Subcutaneous preadipocyte (primary cell): ENCODE measurements around the genes CCN2 and TAAR5.

GRCh38 chr6:129744687-129745060 is 34.7 kb upstream of the ARHGAP18 start:
- CAGE, long polyA plus RNA: no peak

GRCh38 chr6:130052624-130053132 is 34.3 kb downstream of the L3MBTL3 start:
- CAGE, long polyA plus RNA: no peak

- CAGE, long polyA plus RNA: no peak
Observed at GRCh38 chr6:130507425-130508000, 141.7 kb downstream of the TMEM200A start.

DNA sequence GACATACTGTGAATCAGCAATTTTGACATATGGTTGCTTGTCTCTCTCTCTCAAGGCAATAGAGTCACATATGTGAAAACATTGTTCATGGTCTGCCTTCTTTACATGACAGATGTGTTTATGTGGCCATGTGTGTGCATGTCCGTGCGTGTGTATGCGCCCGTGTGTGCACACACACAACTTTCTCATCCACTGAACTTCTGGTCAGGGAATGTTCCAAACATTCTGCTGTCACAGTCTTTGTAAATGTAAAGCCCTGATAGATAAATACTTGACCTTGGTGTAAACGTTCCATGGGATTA is 647 bp downstream of the SMLR1 start:
- CAGE, long polyA plus RNA: no peak

- CAGE, long polyA plus RNA: no peak
Observed at GRCh38 chr6:130834614-130835135, 7.5 kb downstream of the SMLR1 start.

GRCh38 chr6:130993420-130993977 is 69.5 kb downstream of the EPB41L2 start:
- CAGE, long polyA plus RNA: no peak

DNA sequence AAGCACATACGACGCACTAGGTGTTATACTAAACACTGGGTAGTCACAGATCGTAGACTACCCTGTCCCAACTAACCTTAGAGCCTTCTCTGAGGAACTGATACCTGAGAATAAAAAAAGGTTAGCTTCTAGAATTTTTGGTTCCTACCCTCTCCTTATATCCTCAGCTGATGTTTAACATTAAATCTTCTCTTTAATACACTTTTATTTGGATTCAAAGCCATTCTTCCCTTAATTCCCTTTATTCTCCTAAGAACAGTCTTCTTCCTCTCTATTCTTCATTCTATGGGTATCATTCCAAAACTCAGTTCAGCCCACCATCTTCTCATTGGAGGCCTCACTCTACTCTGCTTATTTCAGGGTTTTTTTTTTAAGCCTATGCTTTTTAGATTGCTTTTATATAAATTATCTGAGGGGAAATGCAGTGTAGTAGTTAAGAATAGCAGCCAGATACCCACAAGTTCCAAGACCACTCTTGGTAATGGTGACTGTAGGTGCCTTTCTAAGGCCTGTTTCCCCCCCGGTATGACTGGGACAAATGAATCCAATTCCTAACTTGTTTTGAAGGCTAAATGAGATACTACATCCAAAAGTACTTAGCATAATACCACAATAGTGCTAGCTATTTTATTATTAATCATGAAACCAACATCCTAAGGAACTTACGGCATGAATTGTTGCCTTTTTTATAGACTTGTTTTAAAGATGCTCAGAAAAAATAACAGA is 38.2 kb downstream of the EPB41L2 start:
- CAGE, long polyA plus RNA: no peak

DNA sequence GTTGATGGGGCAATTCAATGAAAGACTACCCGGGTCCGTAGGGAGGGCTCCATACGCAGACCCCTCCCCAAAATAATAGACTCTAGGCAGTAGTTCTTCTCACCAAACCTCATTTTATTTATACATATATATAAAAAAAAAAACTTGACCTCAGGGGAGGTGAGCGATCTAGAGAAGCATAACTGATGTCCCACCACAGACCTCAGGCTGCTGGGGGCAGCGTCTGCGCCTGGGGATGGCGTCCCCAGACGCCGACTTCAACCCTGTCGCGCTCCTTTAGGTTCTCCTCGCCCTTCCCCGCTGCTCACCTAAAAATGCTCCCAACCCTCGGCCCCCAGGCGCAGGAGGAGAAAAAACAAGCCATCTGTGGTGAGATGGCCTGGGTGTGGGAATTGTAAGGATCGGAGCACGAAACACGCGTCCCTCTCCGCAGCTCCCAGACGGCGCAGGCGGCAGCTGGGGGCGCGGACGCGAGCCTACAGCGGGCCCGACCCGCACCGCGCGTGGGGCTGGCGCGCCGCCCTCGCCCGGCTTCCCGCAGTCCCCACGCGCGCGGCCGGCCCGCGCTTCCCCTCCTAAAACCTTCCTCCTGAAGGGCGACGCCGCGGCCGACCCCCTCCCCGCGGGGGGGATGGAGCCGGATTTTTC is 849 bp downstream of the EPB41L2 start:
- CAGE, long polyA plus RNA: no peak

DNA sequence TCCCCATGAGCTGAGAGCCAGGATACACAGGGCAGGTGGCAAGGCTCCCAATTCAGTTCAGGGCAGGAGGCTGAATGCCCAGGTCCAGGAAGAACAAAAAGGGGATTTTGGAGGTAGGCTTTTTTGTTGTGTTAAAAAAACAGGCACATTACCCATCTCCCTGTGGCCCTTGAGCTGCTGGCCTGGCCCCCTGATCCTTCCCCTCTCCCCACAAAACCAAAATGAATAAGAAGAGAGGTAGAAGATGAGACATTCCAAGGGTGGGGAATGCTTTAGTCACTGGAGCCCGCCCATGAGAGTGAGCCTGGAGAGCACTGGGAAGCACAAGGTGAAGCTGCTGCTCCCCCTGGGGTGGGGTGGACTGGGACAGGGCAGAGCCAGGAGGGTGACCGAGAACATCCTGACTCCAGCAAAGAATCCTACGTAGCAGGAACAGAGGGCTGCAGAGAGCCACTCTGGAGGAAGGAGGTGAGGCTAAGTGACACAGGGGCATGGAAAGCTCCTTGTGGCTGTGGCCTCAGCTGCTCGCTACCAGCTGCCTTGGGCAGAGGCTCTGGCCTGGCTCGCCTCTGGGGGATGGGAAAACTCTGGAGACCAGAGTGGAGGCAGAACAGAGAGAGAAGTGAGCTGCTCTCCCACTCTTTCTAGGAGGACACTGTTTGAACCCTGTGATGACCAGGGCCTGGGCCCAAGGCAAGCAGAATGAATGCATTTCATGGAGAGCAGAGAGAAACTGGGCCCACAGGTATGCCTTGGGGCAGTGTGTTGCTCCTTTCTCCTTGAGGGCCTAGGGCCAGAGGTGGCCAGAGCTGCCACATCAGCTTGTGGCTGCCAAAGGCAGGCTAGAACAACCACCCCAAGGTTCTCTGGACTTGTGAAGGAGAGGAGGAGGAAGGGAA is 48.3 kb downstream of the AKAP7 start:
- CAGE, long polyA plus RNA: no peak

- CAGE, long polyA plus RNA: no peak
Observed at GRCh38 chr6:131259164-131259456, 123.8 kb downstream of the AKAP7 start.

DNA sequence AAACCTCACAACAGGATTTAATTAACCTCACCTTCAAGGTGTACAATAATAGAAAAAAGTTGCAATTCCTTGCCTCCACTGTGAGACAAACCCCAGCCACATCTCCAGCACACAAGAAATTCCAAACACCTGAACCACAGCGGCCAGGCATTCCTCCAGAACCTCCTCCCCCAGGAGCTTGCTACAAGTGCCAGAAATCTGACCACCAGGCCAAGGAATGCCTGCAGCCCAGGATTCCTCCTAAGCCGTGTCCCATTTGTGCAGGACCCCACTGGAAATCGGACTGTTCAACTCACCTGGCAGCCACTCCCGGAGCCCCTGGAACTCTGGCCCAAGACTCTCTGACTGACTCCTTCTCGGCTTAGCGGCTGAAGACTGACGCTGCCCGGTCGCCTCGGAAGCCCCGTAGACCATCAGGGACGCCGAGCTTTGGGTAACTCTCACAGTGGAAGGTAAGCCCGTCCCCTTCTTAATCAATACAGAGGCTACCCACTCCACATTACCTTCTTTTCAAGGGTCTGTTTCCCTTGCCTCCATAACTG is 190.3 kb downstream of the AKAP7 start:
- CAGE, long polyA plus RNA: no peak

- CAGE, long polyA plus RNA: no peak
Observed at GRCh38 chr6:131608902-131609609, 19.0 kb downstream of the MED23 start.

GRCh38 chr6:131629024-131629408 is 974 bp upstream of the MED23 start:
- CAGE, long polyA plus RNA: no peak

GRCh38 chr6:131844144-131844843 is 36.5 kb downstream of the ENPP1 start:
- CAGE, long polyA plus RNA: no peak

- CAGE, long polyA plus RNA: no peak
Observed at GRCh38 chr6:131951020-131952022, at the start of gene CCN2. Gene CCN2 (minus strand): TSS chr6:131951372.

DNA sequence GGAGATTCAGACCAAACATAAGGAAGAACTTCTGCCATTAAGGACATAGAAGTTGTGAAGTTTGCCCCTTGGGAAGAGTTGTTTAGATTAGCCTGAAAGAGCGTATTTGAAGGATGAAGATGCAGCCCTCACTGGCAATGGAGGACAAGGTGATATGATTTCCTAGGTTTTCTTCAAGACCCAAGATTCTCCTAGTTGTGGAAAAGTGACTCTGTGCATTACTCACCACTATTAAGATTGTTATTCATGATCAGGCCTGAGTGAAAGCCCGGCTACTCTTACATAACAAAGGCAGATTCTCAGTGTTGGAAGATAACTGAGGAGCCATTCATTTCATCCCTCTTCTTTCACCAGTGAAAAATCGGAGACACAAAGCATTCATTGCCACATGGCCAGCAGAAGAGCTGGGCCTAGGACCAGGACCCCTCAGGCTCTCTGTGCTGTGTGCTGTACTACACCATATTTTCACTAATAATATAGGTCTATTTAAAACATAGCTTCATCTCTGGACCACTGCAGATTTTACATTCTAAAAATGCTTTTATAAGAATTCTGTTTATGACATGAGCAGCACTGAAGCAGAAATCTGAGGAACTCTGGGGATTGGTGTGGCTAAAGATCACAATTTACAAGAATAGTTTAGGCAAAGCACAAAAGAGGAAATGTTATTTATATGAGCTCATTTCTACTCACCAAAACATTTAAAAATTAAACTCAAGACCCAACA is 181.8 kb upstream of the CCN2 start:
- CAGE, long polyA plus RNA: no peak

GRCh38 chr6:132135305-132135932 is 184.2 kb upstream of the CCN2 start:
- CAGE, long polyA plus RNA: no peak

DNA sequence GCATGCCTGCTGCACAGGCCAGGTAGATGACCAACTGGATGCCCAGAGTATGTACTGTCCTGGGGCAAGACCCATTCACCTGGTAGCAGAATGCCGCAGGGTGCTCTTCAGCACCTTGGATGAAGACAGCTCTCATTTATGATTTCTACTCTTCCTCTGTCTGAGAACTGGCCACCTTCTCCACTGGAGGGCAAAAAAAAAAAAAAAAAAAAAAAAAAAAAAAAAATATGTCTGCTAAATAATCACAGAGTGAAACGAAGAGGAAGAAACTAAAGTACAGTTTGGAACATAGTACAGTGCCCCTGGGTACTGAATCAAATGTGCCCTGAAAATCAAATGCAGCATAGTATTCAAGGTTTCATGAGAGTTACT is at the start of gene TAAR5:
TAAR5 (minus strand) TSS at position 191 of the 372 bp plus-strand sequence.
- CAGE, long polyA plus RNA: no peak

- CAGE, long polyA plus RNA: no peak
Observed at GRCh38 chr6:132614385-132614986, 9.6 kb downstream of the TAAR2 start.

DNA sequence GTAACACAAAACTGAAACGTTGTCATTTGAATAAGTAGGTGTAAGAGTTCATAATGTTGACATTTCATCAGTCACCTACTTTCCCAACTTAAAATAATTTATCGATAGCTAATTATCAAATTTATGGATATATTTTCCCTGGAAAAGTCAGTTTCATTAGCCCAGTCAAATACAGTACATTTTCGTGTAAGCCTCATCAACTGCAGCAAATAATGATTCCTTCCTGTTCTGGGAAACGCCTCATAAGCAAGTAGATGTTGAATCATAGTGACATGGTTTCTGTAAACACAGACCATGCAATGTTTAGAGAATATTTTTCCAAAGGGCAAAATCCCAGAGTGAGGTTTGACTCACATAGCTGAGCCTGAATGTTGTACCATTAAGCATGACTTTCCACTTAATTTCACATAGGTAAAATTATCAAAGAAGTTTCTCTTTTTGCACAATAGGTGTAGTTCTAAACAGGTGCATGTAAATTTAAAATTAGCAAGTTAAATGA is 16.7 kb upstream of the VNN1 start:
- CAGE, long polyA plus RNA: no peak